Smooth muscle cell (in vitro differentiated cells): ENCODE measurements around a stretch of chr2.

DNA sequence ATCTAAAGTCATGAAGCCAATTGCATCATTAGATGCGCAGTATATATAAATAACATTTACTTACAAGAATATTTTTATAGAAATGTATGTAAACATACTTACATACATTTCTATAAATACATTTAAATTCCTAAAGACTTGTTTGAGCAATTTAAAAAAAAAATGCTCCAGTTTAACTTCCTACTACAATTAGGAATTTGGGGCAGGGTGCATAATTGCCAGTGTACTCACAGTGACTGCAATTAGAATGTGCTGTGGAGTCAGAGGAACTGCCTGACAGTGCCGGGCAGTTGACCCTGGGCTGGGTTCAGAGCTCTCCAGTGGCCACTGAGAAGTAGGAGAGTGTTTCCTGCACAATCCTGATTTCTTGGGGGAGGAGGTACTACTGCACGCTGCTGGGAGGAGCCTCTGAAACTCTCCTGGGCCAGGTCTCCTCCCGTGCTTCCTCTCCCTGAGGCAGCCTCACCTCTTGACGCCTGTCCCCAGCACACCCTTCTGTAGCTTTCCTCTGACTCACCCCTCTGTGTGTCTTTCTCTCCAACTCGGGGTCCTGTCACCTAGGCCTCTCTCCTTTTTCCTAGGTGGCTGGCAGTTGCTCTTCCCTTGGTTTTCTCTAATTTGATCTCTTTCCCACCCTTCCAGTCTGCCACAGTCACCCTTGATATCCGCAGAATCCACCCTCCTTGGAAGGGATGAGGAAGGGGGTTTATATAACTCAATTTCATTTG, 264.8 kb upstream of the PLGLB2 start:
- RAMPAGE, long total RNA: no peak

- RAMPAGE, long total RNA: no peak
Observed at GRCh38 chr2:87517854-87518518, 229.9 kb upstream of the PLGLB2 start.

DNA sequence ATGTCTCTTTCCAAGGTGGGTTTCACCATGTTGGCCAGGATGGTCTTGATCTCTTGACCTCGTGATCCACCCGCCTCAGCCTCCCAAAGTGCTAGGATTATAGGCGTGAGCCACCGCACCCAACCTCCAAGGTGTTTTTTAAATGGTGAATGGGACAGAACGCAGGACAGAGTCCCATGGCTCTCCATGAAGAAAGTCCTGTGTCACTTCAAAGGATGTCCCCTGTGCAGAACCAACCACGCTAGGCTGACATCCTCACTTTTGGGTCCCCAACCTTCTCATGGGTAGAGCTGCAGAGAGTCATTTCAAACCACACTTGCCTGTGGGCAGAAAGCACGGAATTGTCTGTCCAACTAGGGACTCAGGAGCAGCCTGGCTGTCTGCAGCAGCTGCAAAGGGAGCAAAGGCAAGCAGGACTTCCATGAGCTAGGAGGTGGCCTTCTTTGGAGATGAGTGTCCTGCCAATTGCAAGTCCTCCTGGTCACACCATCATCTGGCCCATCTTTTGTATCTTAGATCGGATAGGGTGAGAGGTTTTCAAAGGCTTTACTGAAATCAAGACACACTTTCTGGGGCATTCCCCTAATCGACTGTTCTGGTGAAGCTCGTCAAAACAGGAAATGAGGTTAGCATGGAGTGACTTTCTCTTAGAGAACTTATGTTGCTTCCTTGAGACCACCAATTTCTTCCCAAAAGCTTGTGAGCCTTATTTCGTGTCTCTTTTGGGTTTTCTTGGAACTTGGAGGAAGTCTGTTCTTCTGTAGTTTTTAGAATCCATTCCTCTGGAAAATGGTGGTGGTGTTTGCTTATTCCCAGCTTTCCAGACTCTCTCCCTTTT, 222.4 kb upstream of the PLGLB2 start:
- RAMPAGE, long total RNA: no peak

DNA sequence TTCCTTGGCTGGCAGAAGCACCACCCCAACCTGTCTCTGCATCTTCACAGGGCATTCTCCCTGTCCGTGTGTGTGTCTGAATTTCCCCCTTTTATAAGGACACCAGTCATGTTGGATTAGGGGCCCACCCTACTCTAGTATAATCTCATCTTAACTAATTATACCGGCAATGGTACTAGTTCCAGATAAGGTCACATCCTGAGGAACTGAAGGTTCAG, 175.9 kb upstream of the PLGLB2 start:
- RAMPAGE, long total RNA: no peak

DNA sequence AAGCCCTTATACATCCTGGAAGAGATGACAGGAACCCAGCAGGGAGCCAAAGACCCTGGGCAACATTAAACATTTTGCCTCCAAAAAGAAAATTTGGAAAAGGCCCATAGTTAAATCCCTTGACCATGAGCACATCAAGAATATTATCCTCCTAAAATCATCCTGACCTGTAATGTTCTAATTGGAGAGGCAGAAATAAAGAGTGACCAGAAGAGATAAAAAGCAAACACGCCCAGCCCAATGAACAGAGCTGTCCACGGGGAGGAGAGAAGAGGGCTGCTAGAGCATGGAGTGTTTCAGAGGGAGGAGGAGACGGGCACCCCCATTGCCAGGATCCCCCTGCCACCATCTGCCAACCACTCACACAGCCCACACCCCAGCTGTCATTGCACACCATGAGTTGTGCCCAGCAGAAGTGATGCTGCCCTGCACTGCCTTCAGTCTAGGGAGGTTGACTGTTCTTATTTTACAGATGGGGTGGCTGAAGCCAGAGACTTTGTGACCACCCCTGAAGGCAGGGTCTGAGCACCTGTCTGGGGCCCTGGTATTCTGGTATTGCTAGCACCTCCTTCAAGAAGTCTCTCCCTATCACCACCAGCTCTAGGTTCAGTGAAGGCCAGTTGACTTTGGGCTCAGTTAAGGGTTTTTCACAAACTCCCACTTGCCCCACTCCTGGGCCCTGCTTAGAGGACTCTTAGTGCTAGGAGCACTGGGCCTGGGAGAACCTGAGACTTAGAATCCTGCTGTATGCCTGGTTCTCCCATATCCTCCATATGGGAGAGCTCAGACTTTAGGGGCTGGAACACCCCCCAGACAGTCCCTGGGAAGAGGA, 2.5 kb downstream of the FABP1 start:
- RAMPAGE, long total RNA: no peak

DNA sequence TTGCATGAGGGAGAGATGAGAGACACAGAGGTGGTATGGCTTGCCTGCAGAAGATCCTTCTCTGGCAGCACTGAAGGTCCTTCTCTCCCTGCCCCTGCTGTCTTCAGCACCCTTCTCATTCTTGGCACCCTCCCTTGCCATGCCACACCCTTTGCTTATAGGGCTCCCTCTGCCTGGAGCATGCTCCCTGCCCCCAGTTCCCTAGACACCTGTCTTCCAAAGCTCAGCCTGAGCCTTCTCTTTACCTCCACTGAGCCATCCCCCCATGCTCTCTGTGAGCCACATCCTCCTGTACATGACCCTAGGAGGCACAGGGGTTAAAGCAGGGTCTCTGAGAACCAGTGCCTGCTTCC, 909 bp downstream of the FABP1 start:
- RAMPAGE, long total RNA: no peak

GRCh38 chr2:88136647-88137189, 8.9 kb upstream of the FABP1 start:
- RAMPAGE, long total RNA: no peak

- RAMPAGE, long total RNA: no peak
Observed at GRCh38 chr2:88139216-88139979, 11.5 kb upstream of the FABP1 start.

GRCh38 chr2:88538304-88538594, 13.8 kb downstream of the TEX37 start:
- RAMPAGE, long total RNA: no peak

DNA sequence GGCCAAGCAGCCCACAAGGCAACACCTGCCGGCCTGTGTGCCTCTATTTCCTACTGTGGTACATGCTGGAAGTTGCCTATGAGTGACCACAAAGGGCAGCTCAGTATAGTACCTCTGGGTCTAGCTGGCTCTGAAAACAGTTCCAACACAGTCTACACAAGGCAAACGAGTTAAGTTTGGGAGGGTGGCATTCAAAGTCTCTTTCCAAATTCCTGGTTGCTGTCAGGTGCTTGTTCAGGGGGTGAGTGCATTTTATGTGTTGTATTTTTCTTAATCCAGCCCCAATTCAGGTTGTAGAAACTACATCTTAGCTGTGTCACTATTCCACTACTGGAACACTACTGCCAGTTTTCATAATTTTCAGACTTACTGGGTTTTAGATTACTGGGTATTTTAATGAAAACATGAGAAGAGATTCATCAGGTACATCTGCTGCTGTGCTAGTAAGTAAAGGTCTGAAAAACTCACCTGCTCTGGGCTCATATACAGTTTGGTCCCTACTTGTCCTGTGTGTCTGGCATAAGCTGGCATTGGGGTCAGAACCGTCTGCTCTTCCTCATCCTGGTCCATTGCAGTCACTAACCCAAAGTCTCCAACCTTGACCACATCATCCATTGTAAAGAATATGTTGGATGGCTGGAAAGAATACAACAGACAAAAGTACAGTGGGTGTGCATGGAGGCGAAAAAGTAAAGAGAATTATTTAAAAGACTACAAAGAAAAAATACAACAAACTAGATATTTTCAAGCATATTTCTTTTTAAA, 46.1 kb downstream of the TEX37 start:
- RAMPAGE, long total RNA: no peak

DNA sequence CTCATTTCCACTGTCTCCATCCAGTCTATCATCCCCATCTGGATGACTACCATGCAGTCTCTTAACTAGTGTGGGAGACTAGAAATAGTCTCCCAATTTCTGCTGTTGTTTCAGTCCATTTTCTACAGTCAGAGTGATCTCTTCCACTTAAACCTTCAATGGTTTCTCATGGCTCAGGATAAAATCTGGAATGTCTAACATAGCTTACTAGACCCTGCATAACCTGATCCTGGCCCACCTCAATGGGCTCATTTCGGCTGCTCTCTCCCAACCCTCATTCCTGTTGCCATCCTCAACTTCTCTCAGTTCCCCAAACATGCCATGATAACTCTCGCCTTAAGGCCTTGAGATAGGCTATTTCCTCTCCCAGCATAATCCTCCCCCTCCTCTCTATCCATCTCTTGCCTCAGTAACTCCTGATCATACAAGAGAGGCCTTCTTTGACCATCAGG, 23.2 kb downstream of the EIF2AK3 start:
- RAMPAGE, long total RNA: no peak

DNA sequence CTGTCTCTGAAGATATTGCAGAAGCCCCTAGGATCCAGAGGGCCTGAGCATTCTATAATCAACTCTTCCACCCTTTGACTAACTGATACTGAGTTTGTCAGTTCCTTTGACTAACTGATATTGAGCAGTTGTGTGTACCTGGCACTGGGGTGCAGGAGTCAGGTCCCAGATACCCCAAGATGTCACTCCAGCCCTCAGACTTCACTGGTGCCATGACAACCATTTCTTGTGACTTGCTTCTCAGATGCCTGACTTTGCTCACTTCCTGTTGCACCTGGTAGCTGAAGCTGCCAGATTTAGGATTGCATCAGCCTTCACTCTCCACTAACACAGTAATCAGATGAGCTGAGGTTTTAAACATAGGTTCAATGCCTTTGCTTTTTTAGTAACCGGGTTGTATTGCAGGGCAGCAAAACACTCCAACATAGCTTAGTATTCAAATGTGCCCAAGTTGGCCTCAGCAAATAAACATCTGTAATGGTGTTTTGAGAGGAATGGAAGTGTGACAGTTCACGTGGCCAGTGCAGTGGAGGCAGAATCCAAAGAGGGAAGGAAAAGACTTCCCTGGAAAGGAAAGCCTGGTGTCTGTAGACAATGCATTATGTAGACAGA, 62.8 kb downstream of the RPIA start:
- RAMPAGE, long total RNA: no peak

DNA sequence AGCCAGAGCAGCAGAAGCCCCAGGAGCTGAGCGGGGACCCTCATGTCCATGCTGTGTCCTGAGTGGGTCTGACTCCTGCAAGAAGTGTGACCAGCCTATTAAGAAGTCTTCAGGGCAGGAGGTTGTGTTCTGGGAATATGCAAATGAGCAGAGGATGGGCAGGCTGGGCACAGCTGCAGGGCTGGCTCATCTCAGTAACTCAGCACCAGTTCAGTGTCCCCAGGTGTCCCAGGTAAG, 354.9 kb downstream of the RPIA start:
- RAMPAGE, long total RNA: no peak

DNA sequence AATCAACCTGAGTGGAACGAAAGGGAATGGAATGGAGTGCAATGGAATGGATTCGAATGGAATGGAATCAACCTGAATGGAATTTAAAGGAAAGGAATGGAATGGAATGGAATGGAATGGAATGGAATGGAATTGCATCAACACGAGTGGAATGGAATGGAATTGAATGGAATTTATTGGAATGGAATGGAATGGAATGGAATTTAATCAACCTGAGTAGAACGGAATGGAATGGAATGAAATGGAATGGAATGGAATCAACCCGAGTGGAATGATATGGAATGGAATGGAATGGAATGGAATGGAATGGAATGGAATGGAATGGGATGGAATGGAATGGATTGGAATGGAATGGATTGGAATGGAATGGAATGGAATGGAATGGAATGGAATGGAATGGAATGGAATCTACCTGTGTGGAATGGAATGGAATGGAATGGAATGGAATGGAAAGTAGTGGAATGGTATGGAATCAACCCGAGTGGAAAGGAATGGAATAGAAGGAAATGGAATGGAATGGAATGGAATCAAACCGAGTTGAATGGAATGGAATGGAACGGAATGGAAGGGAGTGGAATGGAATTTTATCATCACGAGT, 1147.0 kb downstream of the RPIA start:
- RAMPAGE, long total RNA: no peak

- RAMPAGE, long total RNA: no peak
Observed at GRCh38 chr2:90153988-90154372, 1462.5 kb downstream of the RPIA start.

DNA sequence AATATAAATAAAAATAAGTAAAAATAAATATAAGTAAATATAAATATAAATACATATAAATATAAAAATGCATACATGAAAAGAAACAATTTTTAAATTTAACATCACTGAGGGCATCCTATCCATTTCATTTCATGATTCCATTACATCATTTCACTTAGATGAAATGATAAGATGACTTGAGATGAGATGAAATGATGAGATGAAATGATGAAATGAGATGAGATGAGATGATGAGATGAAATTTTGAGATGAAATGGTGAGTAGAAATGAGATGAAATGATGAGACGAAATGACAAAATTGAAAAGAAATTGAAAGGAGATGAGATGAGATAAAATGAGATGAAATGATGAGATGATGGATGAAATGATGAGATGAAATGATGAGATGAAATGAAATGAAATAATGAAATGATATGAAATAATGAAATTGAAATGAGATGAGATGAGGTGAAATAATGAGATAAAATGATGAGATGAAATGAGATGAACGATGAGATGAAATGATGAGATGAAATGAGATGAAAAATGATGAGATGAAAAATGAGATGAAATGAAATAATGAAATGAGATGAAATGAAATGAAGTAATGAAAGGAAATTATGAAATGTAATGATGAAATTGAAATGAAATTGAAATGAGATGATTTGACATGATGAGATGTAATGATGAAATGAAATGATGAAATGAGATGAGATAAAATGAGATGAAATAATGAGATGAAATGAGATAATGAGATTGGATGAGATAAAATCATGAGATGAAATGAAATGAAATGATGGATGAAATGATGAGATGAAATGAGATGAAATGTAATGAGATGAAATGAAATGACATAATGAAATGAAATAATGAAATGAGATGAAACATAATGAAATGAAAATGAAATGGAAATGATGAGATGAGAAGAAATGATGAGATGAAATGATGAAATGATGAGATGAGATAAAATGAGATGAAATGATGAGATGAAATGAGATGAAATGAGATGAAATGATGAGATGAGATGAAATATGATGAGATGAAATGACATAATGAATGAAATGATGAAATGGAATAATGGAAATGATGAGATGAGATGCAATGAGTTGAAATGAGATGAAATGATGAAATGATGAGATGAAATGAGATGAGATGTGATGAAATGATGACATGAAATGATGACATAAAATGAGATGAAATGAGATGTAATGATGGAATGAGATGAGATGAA, 367.8 kb upstream of the AQP7B start:
- RAMPAGE, long total RNA: no peak

- RAMPAGE, long total RNA: no peak
Observed at GRCh38 chr2:95053064-95053993, 27.8 kb downstream of the MAL start.

DNA sequence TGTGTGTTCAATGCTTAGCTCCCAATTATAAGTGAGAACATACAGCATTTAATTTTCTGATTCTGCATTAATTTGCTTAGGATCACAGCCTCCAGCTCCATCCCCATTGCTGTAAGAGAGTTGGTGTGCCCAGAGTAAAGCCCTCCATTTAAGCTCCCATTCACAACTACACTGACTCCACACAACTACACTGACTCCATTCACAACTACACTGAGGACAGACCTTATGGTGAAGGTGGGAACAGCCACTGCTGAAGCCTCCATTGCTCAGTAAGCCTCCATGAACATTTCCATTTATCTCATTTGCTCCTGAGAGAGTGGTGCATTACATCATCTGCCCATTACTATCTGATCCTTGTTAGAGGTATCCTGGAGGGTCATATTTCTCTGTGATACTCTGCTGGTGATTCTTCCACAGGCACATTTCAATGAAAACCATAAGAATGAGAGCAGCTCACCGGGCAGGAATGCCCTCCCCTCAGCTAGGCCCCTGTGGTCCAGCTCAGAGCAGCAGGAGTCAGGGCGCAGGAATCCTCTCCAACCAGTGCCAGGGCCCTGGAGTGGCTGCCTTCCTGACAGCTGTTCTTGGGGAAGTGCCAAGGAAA, 49.8 kb downstream of the TRIM43 start:
- RAMPAGE, long total RNA: no peak

- RAMPAGE, long total RNA: no peak
Observed at GRCh38 chr2:95830038-95831274, 161.2 kb downstream of the ANKRD36C start.

DNA sequence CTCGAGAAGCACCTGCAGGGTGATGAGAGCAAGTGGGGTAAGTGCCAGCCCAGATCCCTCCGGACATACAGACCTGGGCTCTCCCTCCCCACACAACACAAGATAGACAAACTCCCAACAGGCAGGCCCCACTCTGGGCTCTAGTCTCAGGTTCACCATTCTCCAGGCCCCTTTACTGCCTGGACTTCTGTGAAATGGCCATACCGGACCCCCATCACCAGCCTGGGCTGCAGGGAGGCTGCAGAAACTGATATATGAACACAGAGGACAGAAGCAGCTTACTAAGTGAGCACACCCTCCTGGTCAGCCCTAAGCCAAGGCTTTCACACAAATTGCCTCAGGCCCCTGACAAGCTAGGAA, 5.6 kb downstream of the ASTL start:
- RAMPAGE, long total RNA: no peak